ENCODE data around the genes TMCO3 and TFDP1.

DNA sequence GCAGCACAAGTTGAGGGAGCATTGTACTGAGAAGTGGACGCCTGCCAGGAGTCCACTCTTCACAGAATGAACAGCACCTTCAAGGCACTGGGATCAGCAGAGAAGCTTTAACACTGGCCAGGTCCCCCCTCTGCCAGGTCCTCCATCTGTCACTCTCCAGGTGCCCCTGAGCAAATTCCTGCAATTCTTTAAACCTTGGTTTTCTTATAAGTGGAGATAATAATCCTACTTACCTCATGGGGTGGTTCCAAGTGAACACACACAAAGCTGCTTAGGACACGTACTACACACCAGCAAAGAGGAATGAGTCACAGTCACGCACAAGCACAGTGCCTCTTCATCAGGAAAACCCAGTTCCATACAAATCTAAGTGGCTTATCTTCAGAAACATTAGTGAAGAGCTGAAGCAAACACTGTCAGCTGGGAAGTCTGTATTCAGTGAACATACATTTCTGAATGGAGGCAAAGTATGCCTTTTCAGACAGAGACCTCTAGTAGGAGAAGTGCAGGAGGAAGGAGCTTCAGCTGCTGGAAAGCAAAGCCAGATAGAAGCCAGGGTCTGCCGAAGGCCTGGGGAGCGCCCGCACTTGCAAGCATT is 22.8 kb upstream of the LAMP1 start:
- PRO-cap = no peak

GRCh38 chr13:113364354-113364723 is 409 bp upstream of the GRTP1 start:
- PRO-cap = unidirectional peak, plus-strand start at chr13:113364485

GRCh38 chr13:113490327-113491440 is at the start of gene TMCO3:
TSS of gene TMCO3 (plus strand) at chr13:113491021.
- PRO-cap = bidirectional peak, plus-strand start at chr13:113491043, minus-strand start at chr13:113490709

DNA sequence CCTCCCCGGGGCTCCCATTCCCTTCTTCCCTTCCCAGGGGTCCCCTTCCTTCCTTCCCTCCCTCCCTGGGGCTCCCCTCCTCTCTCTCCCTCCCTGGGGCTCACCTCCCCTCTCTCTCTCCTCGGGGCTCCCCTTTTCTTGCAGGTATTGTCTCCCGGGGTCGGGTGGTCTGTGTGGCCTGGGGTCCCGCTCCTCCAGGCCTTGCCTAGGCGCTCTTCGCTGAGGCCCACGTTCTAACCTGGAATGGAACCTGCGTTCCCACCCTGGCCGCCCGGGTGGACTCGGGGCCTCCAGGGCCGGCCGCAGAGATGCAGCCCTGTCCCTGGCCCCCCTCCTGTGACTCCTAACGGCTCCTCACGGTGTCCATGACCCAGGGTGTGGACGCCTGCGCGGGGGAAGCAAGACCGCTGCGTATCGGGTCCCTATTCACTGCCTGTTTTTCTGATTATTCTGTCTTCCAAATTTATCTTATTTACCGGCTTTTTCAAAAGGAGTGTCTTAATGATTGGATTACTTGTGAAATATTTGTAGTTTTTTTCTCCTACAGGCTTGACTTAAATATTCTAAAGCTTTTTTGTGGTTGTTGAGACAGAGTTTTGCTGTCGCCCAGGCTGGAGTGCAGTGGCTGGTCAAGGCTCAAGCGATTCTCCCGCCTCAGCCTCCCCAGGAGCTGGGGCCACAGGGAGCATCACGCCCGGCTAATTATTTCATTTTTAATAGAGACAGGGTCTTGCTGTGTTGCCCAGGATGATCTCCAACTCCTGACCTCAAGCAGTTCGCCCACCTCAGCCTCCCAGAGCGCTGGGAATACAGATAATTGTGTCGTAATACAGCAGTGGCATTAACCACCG is 845 bp downstream of the TMCO3 start:
- PRO-cap = no peak

- PRO-cap = unidirectional peak, plus-strand start at chr13:113584597; unidirectional peak, plus-strand start at chr13:113584712; unidirectional peak, plus-strand start at chr13:113584750
These were observed at the start of gene TFDP1 for GRCh38 chr13:113584133-113585115. TSS of gene TFDP1 (plus strand) at chr13:113584753.

- PRO-cap = no peak
These were observed 41.9 kb downstream of the GAS6 start for GRCh38 chr13:113821879-113822439.

DNA sequence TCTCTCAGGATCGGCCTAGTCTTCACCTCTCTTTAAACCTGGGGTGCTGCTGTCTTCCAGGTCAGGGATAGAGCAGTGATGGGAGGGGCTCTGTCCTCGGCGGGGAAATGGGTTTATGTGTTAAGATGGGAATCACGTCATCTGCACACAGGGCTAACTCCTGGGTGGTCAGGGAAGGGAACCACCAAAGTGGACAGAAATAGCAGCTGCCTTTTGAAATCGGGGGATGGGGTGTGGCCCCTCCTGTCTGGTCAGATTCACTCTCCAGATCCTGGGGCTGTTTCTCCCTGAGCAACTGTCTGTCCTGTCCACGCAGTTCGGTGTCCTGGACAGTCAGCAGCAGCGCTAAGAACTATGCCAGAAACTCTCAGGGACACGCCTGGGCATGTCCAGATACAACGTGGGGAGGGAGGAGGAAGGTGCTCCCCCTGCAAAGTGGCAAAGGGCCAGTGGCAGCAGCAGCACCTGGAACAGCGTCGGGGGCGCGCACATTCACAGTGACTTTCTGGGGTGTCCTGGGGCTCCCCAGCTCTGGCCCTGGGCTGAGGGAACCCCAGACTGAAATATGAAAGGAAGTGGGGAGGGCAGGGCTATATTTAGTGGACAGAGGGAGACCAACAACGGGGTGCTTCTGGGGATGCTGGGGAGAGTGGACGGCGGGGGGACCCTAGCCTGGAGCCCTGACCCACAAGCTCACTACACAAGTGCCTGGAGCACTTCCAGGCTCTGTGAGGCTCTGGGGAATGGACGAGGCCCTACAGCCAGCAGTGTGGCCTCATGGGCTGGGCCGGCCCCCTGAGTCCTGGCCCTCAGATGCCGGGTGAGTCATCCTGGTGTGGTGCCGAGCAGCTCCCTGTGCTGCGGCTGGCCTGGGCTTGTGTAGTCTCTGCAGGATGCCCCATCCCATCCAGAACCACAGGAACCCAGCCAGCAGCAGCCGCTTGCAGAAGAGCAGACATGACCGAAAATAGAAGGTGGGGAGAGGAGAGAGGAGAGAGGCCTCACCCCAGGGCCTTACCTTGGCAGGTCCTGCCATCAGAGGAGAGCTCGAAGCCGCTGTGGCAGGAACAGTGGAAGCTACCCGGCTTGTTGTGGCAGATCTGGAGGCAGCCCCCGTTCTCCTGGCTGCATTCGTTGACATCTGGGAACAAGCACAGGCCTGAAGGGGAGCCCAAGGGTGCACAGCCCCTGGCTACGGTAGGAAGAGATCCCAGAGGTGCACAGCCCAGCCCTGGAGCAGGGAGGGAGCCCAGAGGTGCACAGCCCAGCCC is 26.4 kb downstream of the GAS6 start:
- PRO-cap = bidirectional peak, plus-strand start at position 401 of the sequence, minus-strand start at position 322 of the sequence

- PRO-cap = no peak
These were observed 1.7 kb downstream of the GAS6 start for GRCh38 chr13:113862062-113862774.

GRCh38 chr13:113969957-113970664 is 3.8 kb downstream of the C13orf46 start:
- PRO-cap = no peak

GRCh38 chr13:113998343-113999080 is 24.6 kb upstream of the C13orf46 start:
- PRO-cap = no peak

DNA sequence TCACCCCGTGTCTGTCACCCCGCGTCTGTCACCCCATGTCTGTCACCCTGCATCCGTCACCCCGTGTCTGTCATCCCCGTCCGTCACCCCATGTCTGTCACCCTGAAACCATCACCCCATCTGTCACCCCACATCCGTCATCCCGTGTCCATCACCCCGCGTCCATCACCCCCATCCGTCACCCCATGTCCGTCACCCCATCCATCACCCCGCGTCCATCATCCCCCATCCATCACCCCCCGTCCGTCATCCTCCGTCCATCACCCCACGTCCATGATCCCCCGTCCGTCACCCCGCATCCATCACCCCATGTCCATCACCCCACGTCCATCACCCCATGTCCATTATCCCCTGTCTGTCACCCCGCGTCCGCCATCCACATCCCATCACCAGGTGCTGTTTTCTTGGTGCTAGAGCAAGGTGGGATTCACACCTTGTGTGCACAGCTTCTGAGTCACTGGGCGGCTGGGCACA is 24.2 kb downstream of the RASA3 start:
- PRO-cap = no peak

- PRO-cap = no peak
These were observed 8.5 kb upstream of the RASA3 start for GRCh38 chr13:114140946-114141284.

DNA sequence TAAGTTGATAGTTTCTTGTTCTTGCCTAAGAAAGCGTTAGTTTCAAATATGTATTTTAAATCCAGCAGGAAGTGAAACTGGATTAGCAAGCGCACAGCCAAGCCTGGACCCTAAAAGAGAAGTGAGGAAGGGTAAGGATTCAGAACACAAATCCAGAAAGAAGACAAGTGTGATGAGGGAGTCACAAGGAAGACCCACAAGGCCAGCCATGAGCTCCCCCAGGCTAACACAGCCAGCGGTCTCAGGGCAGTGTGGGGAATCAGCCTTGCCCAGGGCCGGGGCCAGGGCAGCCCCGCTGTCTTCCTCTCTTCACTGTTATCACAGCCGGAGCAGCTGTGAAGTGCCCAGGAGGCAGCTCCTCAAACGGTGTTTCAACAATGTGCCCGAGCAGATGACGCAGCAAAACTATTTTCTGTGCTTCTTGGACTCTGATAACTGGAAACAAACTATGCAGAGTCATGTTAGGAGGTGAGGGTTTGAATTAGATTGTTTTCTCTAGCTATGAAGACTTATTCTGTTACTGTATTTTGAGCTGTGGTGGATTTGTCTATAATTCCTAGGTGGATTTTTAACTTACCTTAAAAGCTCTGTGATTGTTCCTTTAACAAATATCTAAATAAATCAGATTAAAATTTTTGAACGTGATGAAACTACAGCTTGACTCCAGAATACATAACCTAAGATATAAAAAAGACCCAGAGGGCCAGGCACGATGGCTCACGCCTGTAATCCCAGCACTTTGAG is 12.1 kb upstream of the CDC16 start:
- PRO-cap = no peak

- PRO-cap = no peak
These were observed 4.0 kb downstream of the CDC16 start for GRCh38 chr13:114238629-114239193.

DNA sequence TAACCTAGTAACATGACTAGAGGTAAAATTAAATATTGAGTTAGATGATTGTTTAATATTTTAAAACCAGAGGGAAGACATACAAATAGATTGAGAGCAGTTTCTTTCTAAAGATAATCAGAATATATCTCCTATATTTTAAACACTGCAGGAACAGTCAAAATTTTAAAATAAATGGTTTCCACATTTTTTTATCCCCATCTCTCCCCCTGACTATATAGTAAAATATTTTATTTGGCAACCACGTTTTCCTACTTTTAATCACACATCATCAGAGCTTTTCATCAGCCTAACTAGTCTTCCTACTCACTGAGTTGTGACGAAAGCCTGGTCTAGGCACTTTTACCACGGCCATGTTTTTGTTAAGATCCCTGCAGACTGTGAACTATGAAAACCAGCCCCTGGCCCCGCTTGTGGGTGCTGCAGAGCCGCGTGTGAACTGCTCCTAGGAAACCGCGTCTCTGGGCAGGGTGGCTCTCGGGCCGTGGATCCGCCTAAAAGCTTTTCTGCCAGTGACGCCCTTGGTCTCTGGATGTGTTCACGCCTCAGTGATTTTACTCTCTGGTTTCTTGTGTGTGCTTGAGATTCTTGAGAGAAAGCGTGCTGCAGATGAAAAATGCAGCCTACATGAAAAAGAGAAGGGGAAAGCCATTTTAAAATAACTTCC is 1.0 kb upstream of the UPF3A start:
- PRO-cap = no peak

Measured in parotid gland (tissue), 1 donor.